Heart (tissue), 3 donors: ENCODE measurements around a stretch of chr12.

DNA sequence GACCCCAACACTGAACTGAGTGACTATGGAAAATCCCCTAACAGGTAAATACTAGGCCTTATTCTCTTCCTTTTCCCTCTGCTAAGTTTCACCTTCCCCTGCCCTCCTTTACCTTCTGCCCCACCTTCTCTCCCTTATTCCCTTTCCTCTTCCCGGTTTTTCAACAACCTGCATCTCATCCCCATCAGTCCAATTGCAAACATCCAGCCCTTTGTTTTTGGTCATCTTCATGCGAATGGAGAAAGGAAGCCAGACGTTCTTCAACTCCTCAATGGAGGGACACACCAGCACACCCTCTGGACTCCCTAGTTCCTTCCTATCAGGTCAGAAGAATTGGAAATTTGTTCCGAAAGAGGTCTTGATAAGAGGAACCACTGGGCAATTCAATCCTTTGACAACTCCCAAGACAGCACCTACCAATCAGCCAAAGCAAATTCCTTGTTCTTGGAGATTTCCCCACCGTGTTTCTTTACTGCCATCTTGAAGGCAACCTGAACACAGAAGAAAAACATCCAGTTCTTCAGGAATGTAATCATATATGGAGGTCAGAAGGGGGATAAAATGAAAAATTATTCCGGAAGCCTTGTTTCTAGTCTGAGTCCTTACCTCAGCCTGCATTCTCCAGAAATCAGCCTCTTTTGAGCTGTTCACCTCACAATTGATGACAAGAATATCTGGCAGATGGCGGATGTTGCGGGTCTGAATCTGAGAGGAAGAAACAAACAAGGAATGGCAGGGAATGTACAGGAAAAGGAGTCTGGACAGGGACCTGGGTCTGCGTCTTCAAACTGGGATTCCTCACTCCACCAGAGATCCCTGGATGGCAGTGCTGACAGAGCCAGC, 7.3 kb upstream of the CNPY2 start:
- RAMPAGE, long total RNA, 2 experiments: no peak in any of the 2 experiments

GRCh38 chr12:56348385-56348712, 9.7 kb downstream of the IL23A start:
- RAMPAGE, long total RNA, 2 experiments: no peak in any of the 2 experiments

- RAMPAGE, long total RNA, 2 experiments: no peak in any of the 2 experiments
These were observed 429 bp upstream of the GLS2 start for GRCh38 chr12:56488461-56488718.

DNA sequence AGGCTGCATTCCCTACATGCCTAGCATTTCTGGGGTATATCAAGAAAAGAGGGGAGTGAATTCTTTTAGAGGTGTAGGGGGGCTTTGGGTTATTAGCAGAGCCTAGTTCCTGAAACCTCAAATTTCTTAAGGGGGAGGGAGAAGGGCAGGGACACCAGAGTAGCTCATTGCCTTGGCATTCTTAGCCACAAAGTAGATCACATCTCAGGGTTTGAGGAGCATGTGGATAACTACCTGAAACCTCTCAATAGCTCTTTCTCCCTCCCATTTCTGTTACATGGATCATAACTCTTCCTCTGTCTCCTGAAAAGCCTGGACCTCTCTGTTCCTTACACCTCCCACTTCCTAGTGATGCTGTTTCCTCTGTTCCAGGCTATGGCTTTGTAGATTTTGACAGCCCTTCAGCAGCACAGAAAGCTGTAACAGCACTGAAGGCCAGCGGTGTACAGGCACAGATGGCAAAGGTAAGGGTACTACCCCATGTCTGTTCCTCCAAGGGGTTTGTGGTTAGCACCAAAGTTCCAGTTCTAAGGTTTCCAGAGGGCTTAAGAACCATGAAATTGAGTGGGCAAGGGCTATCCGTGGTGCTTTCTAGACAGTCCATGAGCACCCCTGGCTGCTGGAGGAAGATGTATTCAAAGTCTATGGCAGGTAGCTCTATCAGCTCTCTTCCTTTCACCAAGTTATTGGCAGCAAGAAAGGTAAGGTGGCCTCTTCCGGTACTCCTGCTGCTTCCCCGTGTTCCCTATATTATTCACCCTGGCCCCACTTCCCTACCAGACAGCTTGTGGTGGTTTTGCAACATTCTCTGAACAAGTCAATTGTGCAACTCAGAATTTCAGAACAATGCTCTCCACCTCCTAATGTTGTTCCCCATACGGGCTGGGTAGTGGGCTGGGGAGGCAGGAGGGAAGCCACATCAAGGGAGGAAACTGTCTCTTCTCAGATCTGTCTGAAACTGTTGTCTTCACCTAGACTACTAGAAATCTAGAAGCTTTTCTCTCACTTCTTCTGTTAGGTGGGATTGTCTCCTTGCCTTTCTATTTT, 48.2 kb downstream of the RBMS2 start:
- RAMPAGE, long total RNA, 2 experiments: no peak in any of the 2 experiments

DNA sequence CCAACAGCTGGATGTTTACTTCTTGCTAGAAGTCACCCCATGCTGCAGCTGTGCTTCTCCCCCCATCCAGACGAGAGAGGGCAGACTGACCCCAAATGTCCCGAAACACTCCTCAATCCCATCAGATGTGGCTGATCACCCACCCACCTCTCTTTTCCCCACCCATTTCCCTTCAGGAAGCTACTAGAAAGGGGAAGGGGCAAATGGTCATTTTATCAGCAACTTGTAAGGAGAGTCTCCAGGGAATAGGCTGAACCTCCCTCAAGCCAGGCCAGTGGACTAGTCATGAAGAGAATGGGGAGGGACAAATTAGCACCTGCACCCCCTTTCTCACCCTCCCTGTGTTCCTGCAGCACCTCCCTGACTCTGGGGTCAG, 2.7 kb upstream of the BAZ2A start:
- RAMPAGE, long total RNA, 2 experiments: no peak in any of the 2 experiments

DNA sequence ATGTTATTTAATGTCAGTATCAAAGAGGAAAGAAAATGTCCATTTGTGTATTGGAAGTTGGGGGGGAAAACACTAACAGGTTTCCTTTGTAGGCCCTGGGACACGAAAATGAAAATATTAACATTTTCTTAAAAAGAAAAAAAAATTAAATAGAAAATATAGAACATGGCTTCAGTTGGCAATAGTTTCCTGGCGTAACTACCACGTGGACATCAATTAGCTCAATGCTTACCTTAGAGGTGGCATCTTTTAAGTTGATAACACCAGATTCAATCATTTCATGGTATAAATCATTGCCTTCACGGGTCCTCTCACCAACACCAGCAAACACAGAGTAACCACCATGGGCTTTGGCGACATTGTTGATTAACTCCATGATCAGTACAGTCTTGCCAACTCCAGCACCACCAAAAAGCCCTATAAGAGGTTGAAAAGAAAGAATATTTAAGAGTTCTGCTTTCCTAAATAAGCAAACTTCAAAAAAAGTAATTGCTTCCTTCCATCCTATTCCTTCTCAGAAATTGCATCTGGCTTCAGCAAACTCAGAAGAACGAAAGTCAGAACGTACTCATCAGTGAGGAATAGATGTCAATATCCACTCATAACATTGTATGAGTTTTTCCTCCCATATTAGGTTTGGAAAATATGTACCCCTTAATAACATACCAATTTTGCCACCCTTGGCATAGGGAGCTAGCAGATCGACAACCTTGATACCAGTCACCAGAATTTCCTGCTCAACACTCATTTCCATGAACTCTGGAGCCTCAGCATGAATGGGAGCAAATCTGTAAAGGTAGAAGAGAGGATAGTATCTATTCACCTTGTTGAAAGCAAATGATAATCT, 2.4 kb downstream of the ATP5F1B start:
- RAMPAGE, long total RNA, 2 experiments: no peak in any of the 2 experiments

DNA sequence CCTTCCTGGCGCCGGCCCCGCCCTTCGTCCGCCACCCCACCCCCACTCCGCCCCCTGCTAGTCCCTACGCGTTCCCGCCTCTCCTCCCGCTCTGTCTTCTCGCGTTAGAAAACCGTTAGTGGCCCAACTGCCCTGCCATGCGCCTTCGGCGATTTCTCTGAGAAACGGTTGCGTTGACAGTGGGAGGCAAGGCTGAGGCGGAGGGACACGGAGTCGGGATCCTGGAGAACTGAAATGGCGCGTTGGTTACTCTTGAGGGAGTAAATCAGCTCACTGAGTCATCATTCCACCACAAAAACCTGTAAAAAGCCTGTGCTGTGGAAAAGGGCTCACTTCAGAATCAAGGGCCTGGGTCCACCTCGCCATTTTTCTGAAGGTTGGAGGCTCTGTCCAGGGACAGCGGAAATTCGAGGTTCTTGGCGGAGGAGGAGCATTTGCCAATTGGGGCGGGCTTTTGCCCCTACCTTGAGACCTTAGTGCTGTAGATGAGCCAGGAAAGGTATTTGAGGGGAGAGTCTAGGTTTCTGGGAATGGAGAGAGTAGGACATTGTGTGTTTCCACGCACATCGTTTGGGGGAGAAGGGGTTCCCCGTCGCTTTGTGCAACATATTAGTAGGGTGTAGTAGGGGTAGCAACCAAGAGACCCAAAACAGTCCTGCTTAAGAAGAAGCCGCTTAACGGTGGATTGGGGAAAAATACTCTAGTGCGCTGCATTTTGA, 495 bp upstream of the PTGES3 start:
- RAMPAGE, long total RNA, 2 experiments: no peak in any of the 2 experiments

GRCh38 chr12:56714126-56714576, 10.9 kb downstream of the NACA start:
- RAMPAGE, long total RNA, 2 experiments: no peak in any of the 2 experiments

DNA sequence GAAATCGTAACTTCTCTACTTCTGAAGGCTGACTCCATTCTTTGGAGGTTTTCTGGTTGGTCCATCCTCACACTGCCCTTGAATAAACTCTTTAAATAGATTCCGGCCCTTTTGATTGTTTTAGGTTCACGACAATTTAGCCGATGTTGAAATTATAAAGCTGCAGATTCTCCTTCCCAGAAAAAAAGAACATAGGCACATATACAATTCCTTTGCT, 855 bp upstream of the NACA start:
- RAMPAGE, long total RNA, 2 experiments: no peak in any of the 2 experiments

DNA sequence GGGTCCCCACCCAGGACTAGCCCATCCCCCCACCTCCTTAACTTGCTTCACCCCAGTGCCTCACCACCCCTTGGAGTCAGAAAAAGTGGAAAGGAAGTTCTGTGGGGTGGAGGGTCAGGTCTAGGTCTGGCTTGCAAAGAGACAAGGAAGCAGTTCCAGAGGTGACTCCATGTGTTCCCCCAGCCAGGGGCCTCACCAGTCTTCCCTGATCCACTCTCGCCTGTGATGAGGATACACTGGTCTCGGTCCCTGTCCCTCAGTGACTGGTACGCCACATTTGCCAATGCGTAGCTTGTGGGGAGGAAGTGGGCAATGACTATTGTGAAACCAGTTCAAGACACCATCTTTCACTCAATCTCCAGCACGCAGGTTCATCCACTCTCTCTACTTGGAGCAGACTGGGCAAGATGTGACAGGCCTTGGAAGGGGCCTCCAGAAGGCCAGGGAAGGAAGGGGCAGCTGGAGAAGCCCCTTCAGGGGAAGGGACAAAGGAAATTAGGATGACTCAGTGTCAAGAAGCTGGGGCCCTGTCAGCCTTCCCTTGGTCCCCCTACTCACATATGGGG, 2.4 kb downstream of the MYO1A start:
- RAMPAGE, long total RNA, 2 experiments: no peak in any of the 2 experiments

DNA sequence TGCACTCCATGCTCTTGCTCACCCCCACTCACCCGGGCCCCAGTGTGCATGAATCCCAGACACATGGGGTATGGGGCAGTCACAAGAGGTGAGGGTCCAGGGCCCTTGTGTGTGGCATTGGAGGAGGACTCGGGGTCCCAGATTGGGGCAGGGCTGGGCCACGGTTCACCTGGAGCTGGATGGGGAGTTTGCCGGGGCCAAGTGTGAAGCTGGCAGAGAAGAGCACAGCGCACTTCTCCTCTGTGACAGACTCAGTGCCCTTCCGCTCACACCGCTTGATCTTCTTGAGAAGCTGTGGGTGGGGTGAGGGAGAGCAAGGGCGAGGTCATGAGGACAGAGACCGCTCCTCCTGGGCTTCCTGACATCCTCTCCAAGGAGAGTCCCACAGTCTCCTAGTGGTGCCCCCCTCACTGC, 6.9 kb downstream of the STAT6 start:
- RAMPAGE, long total RNA, 2 experiments: no peak in any of the 2 experiments

- RAMPAGE, long total RNA, 2 experiments: no peak in any of the 2 experiments
These were observed 13.9 kb downstream of the LRP1 start for GRCh38 chr12:57142029-57142638.

- RAMPAGE, long total RNA, 2 experiments: no peak in any of the 2 experiments
These were observed 17.4 kb downstream of the LRP1 start for GRCh38 chr12:57145606-57146172.

DNA sequence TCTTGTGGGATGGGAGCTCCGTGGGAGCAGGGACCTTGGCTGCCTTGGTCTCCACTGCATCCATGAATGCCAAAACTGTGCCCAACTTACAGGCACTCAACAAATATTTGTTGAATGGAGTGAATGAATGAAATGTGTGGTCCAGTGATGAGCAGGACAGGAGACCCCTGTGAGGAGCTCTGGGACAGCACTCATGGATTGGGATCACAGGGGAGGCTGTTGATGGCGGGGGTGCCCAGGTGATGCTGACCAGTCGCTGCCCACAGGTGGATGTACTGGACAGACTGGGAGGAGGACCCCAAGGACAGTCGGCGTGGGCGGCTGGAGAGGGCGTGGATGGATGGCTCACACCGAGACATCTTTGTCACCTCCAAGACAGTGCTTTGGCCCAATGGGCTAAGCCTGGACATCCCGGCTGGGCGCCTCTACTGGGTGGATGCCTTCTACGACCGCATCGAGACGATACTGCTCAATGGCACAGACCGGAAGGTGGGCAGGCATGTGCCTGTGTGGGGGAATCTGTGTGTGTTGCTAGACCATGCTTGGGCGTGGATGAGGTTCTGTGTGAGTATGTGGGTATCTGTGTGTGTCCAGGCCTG, 32.4 kb downstream of the LRP1 start:
- RAMPAGE, long total RNA, 2 experiments: no peak in any of the 2 experiments

DNA sequence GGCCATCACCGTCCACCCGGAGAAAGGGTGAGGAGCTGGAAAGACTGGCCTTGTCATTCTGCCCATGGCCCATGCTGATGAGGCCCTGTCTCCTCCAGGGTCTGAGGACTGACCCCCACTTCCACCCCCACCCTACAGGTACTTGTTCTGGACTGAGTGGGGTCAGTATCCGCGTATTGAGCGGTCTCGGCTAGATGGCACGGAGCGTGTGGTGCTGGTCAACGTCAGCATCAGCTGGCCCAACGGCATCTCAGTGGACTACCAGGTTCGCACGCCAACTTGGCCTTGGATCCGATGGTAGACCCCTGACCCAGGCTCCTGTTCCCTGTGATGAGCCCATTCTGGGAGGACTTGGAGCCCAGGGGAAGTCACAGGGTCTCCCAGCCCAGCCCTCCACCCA, 32.4 kb upstream of the NXPH4 start:
- RAMPAGE, long total RNA, 2 experiments: no peak in any of the 2 experiments

- RAMPAGE, long total RNA, 2 experiments: no peak in any of the 2 experiments
These were observed 25.3 kb upstream of the NXPH4 start for GRCh38 chr12:57191315-57191691.

DNA sequence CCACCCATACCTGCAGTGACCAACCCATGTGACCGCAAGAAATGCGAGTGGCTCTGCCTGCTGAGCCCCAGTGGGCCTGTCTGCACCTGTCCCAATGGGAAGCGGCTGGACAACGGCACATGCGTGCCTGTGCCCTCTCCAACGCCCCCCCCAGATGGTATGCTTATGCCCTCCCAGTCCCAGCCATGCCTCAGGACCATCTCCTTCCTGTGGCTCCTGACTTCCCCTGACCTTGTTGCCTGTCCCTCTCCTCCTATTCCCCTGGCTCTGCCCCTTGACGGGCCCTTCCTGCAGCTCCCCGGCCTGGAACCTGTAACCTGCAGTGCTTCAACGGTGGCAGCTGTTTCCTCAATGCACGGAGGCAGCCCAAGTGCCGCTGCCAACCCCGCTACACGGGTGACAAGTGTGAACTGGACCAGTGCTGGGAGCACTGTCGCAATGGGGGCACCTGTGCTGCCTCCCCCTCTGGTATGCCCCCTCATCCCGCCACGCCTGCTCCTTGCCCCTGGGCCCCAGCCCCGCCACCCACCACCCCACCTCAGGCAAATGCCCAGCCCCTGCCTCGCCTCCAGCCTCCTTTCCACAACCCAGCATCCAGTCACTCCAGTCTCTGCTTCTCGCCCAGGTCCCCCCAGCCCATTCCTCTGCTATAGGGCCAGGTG, 6.5 kb upstream of the NXPH4 start:
- RAMPAGE, long total RNA, 2 experiments: no peak in any of the 2 experiments

GRCh38 chr12:57232317-57232954, 2.9 kb downstream of the SHMT2 start:
- RAMPAGE, long total RNA, 2 experiments: no peak in any of the 2 experiments

DNA sequence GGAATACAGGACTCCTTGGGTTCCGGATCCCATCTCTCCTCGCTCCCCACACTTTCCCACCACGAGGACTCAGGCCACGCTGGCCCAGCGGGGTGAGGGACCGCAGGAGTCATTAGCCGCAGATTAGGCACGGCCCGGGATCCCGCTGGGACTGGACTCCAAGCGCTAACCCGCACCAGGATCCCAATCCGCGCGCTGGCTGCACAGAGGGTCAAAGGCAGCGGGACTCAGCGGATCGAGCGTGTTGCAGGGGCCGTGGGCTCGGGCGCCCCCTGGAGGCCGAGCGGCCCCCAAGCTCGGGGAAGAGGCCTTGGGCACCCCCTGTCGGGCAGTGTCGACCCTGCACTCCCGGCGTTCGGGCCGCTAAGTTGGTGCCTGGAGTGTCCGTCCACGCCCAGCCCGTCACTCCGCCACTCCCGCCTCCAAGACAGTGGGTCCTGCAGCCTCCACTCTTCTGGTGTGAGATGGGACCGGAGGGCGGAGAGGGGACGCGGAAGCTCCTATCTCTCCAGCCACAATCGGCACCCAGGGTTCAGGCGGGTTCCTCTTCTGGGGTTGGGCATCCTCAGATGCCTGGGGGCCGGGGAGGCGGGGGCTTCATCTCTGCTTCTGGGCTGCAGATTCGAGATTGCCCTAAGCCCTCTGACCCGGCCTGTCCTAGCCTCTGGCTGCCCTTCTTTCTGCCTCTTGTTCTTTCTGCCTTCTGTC, 2.2 kb upstream of the NDUFA4L2 start:
- RAMPAGE, long total RNA, 2 experiments: start-site peak on the minus strand in 1 of 2 experiments, centred at position 155 of the sequence, 30 reads per replicate

DNA sequence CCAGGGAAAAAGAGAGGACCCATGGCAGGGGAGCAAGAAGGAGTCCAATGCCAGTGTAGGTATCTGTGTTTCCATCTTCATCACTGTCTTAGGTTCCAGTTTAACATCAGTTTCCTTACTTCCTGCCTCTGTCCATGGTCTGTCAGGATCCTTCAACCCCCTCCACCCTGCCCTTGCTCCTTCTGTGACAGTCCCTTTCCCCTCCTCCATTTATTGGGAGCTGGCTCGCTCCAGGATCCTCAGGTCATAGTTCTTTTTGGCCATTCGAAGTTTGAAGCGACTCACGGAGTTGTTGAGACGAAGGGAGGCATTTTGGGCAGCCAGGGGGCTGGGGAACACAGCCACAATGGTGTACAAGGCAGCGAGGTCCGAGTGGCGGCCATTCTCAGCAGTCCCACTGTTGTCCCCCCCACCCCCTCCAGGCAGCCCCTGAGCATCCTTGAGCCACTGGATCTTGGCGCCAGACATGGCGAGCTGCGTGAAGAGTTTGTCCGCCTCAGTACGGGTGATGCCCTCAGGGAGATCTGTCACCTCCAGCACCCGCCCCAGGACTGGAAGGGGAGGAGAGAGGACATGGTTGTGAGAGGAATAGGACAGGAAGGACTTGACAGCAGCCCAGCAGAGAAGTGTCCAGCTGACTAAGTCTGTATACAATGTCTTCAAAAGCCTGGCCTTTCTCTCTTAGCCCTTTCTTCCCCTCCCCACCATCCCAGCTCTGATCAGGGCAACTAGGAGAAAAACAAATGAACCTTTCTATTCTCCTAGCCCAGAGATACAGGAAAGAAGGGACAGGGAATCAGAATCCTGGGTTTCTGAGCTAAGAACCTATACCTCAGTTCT, 3.8 kb upstream of the STAC3 start:
- RAMPAGE, long total RNA, 2 experiments: no peak in any of the 2 experiments